Measurements from ENCODE around the genes TMUB2, UBTF, MEIOC, GJC1 and DCAKD.

GRCh38 chr17:44186791-44188031 lies at the start of gene TMUB2:
TMUB2 (plus strand) TSS chr17:44186972.
- PRO-cap, 2 experiments: peak in 2 of 2 experiments; most common plus-strand start chr17:44187289 (in 2); most common minus-strand start chr17:44187155 (in 1)
- RAMPAGE, long total RNA, 5 experiments: start-site peak on the plus strand in 3 of 5 experiments, at chr17:44186959-44187274 at its widest, 67 to 110 reads per replicate; start-site peak on the minus strand in 1 of 5 experiments, at chr17:44186856-44186860 at its widest, 5 reads per replicate

DNA sequence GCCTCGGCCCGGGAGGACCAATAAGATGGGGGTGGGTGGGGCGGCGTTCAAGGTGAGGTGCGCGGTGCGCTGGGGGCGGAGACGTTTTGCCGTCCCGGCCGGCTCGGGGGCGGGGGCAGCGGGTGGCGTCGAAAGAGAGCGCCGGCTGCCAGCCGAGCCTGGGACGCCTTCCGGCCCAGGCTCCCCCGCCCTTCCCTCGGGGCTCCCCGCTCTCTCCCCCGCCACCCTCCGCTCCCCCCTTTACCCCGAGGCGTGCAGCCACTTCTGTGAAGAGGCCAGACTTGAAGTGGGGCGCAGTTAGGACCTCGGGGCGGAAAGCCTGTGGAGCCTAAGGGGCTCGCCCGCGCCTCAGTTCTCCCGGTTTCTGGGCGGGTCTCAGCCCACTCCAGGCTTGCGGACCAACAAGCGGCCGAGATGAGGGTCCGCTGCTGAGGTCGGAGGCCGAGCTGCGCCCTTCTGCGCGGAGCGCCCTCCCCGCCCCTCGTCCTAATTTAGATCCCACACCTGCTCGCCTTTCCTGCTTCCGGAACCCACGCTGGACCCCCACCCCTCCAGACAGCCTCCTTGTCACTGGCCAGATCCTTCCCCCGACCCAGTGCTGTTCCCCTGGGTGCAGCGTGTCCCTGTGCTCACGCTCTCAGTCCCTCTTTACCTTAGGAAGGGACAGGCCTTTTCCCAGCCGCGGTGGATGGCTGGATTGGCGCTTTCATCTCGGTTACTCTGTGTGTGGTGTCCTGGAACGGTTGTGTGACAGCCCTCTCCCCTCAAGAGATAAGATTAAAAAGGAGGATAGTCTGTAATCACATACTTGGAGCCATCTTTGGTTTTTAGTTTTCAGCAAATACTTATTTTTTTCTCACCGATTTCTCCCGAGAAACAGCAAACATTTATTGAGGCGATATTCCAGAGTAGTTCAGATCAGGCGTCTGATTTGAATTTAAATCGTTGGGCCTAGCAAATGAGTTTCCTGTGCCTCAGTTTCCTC lies 849 bp upstream of the ATXN7L3 start:
- PRO-cap, 2 experiments: peak in 2 of 2 experiments; most common plus-strand start position 112 of the sequence (in 2)
- RAMPAGE, long total RNA, 5 experiments: no peak in any of the 5 experiments

DNA sequence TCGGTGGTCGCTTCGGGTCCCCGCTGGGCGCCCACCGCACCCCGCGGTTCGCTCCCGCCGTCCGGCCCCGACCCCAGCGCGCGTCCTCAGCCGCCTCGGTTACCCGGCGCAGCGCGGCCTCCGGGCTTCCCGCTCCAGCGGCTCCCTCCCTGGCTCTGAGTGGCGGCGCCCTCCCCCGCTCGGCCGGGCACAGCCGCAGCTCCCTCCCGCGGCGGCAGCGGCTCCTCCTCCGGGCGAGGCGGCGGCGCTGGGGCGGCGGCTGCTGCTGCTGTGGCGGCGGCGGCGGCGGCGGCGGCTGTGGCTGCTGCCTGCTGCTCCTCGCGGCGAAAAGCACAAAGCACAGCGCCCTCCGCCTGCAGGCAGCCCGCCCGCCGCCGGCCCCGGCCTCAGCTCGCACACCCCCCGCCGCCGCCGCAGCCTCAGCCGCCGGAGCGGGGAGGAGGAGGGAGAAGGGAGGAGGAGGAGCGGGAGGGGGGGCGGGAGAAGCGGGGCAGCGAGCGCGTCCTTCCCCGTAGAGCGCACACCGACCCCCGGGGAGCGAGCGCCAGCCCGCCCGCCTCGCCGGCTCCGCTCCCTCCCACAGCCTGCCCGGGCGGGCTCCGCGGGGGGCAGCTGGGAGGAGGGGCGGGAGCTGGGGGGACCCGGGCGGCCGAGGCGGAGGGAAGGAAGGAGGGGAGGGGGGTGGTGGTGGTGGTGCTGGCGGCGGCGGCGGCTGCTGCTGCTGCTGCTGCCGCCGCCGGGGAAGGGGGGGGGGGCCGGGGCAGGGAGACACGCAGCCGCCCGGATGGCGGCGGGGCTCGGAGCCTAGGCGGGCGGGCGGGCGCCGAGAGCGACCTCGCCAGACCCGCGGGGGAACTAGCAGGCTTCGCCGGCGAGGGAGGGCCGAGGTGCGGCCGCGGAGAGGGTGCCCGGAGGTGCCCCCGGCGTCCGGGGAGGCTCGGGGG lies at the start of gene UBTF:
UBTF (minus strand) TSS at position 334 of the 944 bp plus-strand sequence.
- PRO-cap, 2 experiments: peak in 2 of 2 experiments; most common plus-strand start position 232 of the sequence (in 2); most common minus-strand start position 157 of the sequence (in 2)
- RAMPAGE, long total RNA, 5 experiments: start-site peak on the minus strand in 5 of 5 experiments, centred at positions 152 to 164 of the sequence, 53 to 1,170 reads per replicate

DNA sequence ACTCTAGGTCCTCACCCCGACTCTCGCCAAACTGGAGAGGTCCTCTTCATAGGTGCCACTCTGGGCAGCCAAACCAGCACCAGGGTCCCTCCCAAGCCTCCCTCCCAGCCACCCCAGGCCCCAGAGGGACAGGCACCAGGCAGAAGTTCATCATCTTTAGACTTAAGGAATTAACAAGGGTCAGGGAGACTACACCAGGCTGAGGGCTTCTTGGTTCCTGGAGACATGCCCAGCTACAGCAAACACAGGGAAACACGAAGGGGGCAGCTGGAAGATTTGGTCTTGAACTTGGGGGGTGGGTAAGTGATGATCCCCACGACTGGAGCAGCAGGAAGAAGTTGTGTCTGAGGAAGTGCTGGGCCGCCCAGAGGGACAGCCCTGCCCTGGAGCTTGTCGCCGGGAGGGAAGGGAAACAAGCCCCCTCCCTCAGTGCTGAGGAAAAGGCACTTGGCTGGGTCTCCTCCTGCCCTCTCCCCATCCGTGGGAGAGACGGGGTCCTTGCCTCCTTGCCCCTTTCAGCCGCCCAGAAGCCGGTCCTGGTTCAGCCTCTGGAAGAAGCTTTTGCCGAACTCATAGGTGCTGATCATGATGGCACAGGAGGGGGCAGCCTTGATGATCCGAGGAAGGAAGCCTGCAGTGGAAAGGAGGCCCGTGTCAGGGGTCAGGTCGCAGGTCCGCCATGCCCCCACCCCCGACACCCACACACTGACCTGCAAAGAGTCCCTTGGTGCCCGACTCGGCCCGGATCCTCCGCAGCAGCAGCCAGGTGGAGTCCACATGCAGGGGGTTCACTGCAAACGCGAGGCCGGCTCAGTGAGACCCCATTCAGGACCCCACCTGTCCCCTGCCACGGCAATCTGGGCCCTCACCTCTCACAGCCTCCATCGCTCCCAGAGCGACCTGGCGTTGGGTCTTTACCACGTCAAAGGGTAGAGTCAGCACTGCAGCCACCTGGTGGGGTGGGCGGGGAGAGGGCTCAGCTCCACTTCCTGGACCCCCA lies 4.8 kb downstream of the SLC25A39 start:
- PRO-cap, 2 experiments: no peak in any of the 2 experiments
- RAMPAGE, long total RNA, 5 experiments: no peak in any of the 5 experiments

GRCh38 chr17:44323706-44324160 lies 890 bp downstream of the SLC25A39 start:
- PRO-cap, 2 experiments: no peak in any of the 2 experiments
- RAMPAGE, long total RNA, 5 experiments: no peak in any of the 5 experiments

- PRO-cap, 2 experiments: no peak in any of the 2 experiments
- RAMPAGE, long total RNA, 5 experiments: no peak in any of the 5 experiments
Observed at GRCh38 chr17:44448250-44449028, 54.8 kb downstream of the GPATCH8 start.

DNA sequence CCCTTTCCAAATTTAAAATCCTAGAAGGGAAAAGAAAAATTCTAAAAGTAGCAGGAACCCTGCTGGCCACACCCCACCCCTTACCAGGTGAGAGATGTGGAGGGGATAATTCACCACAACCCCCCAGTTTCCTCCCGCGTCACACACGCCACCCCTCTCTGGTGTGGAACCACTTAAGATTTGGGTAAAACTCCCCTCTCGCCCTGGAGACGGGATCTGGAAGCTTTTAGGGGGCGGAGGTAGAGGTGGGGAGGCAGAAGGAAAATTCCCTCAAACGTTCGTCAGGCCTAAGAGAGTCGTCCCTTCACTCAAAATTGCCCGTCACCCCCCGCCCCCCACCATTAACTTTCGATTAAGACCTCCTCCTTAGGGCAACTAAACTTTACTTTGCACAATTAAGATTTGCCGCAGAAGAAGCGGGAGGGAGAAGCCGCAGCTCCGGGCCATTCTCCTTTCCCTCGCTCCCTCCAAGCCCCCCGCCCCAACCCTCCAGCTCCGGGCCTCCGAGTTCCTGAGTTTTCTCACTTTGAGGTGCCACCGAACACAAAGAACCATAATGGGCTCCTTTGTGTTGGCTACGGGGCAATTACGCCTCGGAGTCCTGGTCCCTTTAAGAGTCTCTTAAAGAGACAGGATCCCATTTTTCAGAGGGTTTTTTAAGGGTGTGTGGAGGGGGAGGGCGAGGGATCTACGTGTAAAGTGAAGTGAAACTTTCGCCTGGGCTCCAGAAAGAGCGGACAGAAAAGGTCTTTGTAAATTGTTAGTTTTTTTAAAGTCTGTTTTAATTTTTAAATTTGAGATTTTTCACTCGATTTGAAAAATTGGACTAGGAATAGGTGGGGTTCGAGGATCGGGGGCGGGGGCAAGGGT lies 953 bp upstream of the FZD2 start:
- PRO-cap, 2 experiments: no peak in any of the 2 experiments
- RAMPAGE, long total RNA, 5 experiments: start-site peak on the plus strand in 1 of 5 experiments, centred at position 550 of the sequence, 8 reads per replicate

GRCh38 chr17:44627681-44628119 lies 28.6 kb upstream of the MEIOC start:
- PRO-cap, 2 experiments: no peak in any of the 2 experiments
- RAMPAGE, long total RNA, 5 experiments: no peak in any of the 5 experiments

DNA sequence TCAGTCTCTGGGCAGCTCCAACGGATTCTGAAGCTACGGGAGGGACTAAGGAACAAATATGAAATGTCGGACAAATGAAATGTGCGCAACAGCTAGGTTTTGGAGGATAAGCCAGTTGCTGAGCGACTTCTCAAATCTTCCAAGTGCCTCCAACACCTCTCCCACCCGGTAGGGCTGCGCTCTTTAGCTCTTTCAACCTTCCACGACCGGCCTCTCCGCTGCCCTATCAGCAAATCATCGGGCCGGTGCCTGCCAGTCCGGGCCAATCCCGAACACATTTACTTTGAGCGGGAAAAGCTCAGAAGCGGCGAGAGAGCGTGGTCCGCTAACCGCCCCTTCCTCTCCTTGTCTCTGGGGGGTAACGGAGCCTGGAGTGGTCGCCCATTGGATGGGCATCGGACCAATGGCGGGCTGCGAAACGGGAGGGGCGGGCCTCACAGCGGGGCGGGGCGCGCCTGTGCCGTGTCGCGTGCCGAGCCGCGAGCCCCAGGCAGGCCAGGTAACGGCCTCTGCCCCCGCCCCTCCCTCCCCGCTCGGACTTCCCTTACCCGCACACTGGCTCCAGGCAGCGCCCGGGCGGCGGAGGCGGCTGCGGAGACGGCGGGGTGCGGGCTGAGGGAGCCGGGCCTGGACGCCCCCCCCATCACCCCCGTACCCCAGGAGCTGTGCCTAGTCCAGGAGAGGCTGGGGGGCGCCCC lies at the start of gene MEIOC:
MEIOC (plus strand) TSS at position 553 of the 698 bp plus-strand sequence.
- PRO-cap, 2 experiments: no peak in any of the 2 experiments
- RAMPAGE, long total RNA, 5 experiments: no peak in any of the 5 experiments

DNA sequence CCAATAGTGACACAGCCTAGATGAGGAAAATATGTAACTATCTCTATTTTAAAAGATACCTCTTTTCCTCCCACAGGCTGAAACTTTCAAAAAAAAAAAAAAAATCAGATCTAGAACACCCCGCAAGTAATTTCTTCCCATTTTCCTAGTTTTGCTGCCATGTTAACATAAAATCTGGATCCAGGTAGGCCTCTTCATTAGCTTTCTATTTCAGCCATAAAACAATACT lies 11.5 kb downstream of the CCDC43 start:
- PRO-cap, 2 experiments: no peak in any of the 2 experiments
- RAMPAGE, long total RNA, 5 experiments: no peak in any of the 5 experiments

GRCh38 chr17:44775567-44776606 lies 17.1 kb downstream of the ADAM11 start:
- PRO-cap, 2 experiments: peak in 2 of 2 experiments; most common plus-strand start chr17:44775763 (in 2); most common minus-strand start chr17:44775639 (in 1)
- RAMPAGE, long total RNA, 5 experiments: no peak in any of the 5 experiments

DNA sequence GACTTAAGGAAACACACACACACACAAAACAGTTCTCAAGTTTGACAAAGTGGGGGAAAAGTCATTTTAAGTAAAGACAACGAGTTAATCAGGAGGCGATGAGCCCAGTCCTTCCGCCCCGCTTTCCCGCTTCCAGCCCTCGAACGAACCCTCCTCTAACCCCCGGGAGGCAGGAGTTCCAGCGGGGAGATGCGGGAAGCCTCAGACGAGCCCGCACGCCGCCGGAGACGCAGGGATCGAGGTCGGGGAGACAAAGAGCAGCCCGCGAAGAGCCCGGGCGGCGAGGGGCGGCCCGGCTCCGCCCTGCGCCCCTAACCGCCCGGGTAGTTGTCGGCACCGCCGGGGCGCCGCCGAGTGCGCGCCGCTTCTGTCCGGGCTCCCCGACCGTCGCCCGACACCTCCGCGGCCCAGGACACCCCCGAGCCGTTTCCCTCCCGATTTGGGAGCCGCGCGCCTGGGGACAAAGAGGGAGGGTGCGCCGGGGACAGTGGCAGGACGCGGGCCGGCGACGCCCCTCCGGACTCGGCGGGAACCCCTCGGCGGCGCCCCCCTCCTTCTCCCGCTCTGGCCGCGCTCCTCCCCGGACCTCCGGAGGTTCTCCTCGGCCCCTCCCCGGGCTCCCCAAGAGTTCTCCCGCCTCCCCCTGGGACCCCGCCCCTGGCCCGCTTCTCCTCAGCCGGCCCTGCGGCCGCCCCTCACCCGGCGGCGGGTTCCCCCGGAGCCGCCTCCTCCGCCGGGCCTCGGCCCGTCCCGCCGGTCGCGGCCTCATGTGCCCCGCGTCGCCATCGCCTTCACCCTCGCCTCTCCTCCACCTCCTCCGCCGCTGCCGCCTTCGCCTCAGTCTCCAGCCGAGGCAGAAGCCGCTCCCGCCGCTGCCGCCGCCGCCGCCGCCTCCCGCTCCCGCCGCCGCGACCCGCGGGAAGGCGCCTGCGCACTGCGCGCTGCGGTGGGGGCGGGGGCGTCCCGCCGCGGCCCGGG lies at the start of gene GJC1:
GJC1 (minus strand) TSS at position 925 of the 978 bp plus-strand sequence.
- PRO-cap, 2 experiments: peak in 2 of 2 experiments; most common plus-strand start position 204 of the sequence (in 2); most common minus-strand start position 429 of the sequence (in 2)
- RAMPAGE, long total RNA, 5 experiments: start-site peak on the minus strand in 1 of 5 experiments, centred at position 836 of the sequence, 12 reads per replicate

DNA sequence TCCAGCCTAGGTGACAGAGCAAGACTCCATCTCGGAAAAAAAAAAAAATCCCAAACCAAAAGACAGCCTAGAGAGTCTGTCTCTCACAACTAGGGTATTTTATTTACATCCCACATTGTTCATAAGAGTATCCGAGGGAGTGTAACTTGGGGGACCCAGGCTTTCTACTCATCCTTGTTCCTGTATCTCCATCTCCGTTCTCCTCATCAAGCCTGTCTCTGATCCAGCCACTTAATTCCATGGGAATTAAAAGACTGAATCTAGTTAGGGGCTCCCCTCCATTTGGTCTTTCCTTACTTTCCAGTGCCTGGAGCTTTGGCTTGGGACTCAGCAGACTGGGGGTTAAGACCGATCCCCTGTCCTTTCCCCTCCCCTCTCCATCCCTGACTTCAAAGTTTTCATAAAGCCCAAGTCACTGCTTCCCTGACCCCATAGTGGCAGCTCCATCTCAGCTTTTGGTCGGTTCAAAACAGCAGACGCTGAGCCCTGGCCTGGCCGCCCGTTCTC lies 1.7 kb upstream of the HIGD1B start:
- PRO-cap, 2 experiments: no peak in any of the 2 experiments
- RAMPAGE, long total RNA, 5 experiments: no peak in any of the 5 experiments

DNA sequence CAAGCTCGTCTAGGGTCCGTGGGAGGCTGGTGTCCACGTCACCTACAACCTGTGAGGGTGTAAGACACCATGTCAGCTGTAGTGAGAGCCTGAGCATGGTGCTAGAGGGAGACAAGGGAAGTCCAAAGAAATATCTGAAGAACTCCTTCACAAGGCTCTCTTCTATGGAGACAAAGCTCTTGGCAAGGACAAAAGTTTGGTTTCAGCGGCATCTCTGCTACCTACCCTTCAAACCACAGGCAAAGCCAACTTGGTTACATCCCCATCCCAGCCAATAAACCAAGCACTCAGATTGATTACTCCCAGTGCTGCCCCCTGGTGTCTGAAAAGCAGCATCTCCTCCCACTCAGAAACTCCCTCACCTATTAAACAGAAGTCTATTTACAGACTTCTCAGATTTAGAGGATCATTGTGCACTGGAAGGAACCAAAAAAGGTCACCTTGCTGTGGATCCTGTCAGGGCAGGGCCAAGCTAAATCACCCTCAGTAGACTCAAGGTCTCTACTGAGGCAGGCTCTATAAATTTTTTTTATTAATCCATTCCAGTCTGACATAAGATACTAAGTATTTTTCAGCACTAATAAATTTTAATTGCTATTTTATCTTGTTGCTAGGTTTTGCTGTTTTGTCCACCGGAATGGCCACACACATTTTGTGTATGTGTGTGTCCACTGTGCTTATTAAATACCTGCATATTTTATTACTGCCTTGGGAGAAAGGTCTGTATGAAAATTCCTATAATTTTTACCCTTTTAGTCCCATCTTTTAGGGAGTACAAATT lies 17.5 kb downstream of the HIGD1B start:
- PRO-cap, 2 experiments: no peak in any of the 2 experiments
- RAMPAGE, long total RNA, 5 experiments: no peak in any of the 5 experiments

- PRO-cap, 2 experiments: no peak in any of the 2 experiments
- RAMPAGE, long total RNA, 5 experiments: no peak in any of the 5 experiments
Observed at GRCh38 chr17:44987237-44988130, 19.4 kb upstream of the C1QL1 start.

DNA sequence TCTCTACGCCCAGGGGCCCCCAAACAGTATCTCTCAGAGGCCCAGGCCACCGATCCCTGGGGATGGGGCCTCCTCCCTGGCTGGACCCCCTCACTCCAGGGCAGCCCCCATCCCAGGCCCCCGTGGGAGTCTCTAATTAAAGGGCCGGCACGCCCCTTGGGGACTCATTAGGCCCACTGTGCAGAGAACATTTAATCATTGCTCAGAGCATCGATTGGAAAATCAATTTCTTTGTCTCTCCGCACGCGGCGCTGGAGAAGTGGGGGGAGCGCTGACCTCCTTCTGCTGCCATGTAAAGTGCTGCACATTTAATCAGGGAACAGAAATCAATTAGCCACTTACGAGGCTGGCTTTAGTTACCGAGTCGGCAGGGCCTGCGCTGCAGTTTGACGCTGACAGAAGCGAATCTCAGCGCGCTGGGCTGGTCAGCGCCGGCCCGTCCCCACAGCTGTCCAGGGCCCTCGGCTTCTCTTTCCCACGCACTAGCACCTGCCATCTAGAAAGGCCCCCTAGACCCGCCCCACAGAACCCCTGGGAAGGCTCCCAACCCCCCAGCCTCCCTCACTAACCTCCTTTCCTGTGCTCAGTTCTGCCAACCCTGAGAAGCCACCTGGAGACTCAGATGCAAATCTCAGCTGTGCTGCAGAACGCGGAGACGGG lies 20.2 kb upstream of the C1QL1 start:
- PRO-cap, 2 experiments: no peak in any of the 2 experiments
- RAMPAGE, long total RNA, 5 experiments: no peak in any of the 5 experiments

DNA sequence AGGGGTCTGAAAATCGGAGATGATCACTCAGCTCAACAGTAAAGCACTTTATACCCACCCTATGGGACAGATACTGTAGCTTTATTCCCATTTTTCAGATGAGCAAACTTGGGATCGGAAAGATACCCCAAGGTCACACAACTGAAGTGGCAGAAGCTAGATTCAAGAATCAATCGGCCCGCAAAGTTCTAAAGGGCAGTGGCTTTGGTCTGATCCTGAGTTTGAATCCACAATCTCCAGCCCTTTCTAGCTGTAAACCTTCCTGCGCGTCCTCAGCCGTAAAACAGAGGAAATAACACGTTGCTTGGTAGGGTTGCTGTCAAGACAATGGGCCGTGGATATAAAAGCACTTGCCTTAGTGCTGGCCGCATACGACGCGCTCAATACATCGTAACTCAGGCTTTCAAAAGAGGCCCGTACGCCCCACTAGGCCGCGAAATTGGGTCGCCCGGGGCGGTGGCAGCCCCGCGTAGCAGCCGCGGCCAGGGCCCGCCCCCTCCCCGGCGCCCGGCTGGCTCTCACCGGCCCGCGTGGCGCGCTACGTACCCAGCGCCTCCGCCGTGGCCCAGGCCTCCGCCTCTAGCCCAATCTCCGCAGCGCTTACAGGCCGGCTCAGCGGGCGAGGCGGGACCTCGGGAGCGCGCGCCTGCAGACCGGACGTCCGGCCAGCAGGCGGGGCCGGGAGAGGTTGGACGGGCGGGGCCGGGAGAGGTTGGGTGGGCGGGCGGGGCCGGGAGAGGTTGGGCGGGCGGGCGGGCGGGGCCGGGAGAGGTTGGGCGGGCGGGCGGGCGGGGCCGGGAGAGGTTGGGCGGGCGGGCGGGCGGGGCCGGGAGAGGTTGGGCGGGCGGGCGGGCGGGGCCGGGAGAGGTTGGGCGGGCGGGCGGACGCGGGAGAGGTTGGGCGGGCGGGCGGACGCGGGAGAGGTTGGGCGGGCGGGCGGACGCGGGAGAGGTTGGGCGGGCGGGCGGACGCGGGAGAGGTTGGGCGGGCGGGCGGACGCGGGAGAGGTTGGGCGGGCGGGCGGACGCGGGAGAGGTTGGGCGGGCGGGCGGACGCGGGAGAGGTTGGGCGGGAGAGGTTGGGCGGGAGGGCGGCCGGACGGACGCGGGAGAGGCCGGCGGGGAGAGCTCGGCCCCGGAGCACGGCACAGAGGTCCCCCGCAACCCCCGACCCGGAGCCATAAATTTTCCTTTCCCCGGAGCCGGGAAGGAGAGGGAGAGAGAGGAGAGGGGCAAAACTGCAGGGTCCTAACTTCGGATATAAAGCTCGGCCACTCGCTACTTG lies at the start of gene DCAKD:
DCAKD (minus strand) TSS at position 626 of the 1,284 bp plus-strand sequence.
- PRO-cap, 2 experiments: peak in 2 of 2 experiments; most common plus-strand start position 1,074 of the sequence (in 2); most common minus-strand start position 285 of the sequence (in 2)
- RAMPAGE, long total RNA, 5 experiments: start-site peak on the minus strand in 2 of 5 experiments, centred at positions 486 to 664 of the sequence, 70 to 182 reads per replicate

GRCh38 chr17:45106257-45106456 lies 26.2 kb downstream of the PLCD3 start:
- PRO-cap, 2 experiments: no peak in any of the 2 experiments
- RAMPAGE, long total RNA, 5 experiments: no peak in any of the 5 experiments

- PRO-cap, 2 experiments: no peak in any of the 2 experiments
- RAMPAGE, long total RNA, 5 experiments: no peak in any of the 5 experiments
Observed at GRCh38 chr17:45226867-45227717, 5.4 kb downstream of the FMNL1 start.

GRCh38 chr17:45227882-45228715 lies 6.4 kb downstream of the FMNL1 start:
- PRO-cap, 2 experiments: no peak in any of the 2 experiments
- RAMPAGE, long total RNA, 5 experiments: no peak in any of the 5 experiments

Data from thyroid gland (tissue), 7 donors.